ENCODE measurements around a stretch of chr20.

- RRBS, result 7% methylated on average over 4 of the region's 11 CpGs
These were observed 3.8 kb downstream of the NOL4L start for GRCh38 chr20:32581261-32581832.

GRCh38 chr20:32585675-32586045 lies 527 bp upstream of the NOL4L start:
- RRBS, result 4% methylated on average over 3 of the region's 16 CpGs

GRCh38 chr20:32603117-32603421 lies 17.9 kb upstream of the NOL4L start:
- RRBS, result no CpG with 5 or more reads among the region's 11 CpGs

DNA sequence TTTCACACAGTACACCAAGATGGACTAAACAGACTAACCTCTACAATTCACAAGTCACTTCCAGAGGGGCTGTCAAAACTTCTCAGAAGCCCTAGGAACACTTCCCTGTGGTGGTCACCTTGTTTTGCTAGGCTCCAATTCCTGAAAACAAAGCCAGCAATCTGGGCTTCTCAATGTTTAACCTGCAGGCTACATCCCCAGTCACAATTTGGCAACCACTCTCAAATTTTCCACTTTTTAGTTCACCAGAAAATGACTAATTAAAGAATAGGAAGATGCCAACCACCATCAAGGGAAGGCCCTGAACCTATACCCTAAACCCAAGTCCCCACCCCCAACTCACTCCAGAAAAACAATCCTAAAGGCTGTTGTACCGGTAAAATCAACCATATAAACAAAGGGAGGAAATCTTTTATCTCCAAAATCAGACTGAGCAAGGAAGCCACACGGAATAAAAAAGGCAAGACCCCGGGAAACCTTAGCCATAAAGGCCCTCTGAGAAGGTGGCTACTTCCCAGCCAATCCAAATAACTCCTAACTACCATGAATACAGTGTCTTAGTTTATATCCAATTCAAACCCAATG lies 34.4 kb upstream of the C20orf203 start:
- RRBS, result 86% methylated on average over 3 of the region's 3 CpGs

DNA sequence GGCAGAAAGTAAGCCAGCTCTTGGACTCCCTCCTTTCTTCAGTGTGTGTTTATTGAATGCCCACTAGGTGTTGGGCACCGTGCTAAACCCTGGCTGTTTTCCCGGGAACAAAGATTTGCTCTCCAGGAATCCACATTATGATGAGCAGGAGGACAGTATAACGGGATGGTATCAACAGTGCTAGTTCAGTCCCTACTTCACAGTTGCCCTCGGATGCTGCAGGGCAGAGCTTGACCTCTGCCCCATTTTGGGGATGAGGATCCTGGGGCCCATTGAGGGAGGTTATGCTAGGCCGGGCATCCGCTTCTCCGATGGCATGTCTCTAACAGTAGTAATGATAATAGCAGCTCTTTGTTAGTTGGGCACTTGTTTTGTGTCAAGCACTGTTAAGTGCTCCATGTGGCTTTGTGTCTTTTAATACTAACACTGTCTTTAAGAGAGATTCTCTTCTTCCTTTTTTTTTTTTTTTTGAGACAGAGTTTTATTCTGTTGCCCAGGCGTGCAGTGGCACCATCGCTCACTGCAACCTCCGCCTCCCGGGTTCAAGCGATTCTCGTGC lies 896 bp downstream of the MAPRE1 start:
- RRBS, result no CpG with 5 or more reads among the region's 13 CpGs

DNA sequence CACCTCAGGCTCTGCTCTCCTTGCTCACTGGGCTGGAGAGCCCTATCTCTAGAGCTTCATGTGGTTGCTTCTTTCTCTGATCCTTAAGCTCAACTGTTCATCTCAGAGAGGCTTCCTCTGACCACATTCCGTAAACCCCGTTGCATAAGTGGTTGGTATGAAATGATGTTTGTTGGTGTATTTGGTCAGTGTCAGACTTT lies 4.1 kb downstream of the MAPRE1 start:
- RRBS, result no CpG with 5 or more reads among the region's 2 CpGs

GRCh38 chr20:32965528-32965905 lies 38.7 kb downstream of the SUN5 start:
- RRBS, result no CpG with 5 or more reads among the region's 6 CpGs

DNA sequence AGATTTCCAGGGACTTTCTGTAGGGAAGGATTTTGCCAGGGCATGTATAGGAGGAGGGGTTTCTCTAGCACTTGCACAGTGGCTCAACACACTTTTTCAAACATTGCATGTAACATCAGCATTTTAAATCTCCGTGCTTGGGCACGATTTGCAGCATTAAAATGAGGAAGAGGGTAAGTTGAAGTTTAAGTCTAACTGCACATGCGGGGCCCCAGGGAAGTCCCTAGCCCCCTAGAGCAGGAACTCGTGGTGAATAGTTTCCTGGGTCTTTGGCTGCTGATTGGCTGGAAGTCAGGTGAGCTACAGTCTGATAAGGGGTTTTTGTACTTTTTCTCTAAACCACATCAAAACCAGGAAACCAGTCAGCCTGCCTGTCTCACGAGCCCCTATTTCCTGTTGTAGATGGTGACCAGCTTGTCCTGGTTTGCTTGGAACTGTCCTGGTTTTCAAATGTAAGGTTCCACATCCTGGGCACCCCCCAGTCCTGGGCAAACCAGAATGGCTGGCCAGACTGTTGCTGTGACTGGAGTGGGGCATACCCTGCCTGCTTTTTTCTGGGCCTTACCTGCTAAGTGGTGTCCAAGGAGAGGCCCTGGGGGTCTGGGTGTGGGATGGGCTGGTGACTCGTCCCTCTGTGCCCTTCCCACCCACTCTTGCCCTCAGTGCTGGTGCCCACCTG lies 32.0 kb downstream of the SUN5 start:
- RRBS, result no CpG with 5 or more reads among the region's 6 CpGs

DNA sequence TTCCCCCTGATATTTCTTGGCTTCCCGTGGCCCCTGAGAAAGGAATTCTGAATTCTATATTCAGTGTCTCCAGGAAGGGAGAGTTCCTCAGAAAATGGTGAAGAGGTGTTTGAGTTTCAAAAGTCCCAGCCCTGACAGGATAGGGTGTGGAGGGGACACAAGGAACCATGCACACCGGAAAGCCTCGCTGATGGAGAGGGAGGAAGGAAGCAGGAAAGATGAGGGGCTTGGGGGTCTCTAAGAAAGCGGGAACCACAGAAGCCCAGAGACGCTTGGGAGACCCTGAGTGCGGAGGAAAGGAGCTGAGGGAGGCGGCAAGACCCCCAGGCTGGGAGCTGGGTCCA lies 49.6 kb downstream of the BPIFB1 start:
- RRBS, result no CpG with 5 or more reads among the region's 7 CpGs

GRCh38 chr20:33647524-33648425 lies 14.4 kb upstream of the C20orf144 start:
- RRBS, result no CpG with 5 or more reads among the region's 12 CpGs

GRCh38 chr20:33651085-33652034 lies 10.8 kb upstream of the C20orf144 start:
- RRBS, result no CpG with 5 or more reads among the region's 19 CpGs

DNA sequence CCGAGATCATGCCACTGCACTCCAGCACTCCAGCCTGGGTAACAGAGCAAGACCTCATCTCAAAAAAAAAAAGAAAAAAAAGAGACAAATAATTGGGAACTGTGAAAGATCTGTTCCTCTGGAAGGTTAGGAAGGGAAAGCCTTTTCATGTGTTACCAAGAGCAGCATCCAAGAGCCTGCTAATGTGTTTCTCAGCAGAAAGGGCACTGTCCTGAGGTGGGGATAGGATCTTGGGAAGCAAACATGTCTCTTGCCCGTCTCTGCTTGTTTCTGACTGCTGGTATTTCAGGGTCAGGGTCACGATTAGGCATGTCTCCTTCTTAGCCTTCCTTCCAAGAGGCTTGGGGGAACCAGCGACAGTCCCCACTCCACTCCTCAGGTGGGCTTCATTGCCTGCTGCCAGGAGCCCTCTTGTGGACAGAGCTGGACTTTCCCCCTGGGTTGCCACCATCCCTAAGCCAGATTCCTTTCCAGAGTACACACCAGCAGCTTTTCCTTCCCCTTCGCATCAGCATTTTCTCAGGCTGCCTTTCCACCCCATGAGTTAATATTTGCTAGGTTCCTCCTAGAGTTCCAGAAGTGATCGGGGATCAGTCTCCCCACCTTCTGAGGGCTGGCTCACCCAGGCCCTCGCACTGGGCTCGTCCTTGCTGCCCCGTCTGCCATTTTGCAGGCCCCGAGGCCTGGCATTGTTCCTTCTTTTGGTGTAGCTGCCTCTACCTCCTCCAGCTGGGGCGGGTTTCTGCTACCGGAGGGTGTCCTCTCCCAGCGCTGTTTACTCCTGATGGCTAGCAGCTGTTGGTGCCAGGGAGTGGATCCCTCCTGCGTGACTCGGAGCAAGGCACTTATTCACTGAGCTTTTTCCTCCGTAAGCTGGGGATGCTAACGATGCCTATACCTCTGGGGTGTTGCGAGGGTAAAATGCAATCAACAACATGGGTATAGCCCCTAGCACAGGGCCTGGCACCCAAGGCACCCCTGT lies 8.8 kb upstream of the C20orf144 start:
- RRBS, result no CpG with 5 or more reads among the region's 18 CpGs

DNA sequence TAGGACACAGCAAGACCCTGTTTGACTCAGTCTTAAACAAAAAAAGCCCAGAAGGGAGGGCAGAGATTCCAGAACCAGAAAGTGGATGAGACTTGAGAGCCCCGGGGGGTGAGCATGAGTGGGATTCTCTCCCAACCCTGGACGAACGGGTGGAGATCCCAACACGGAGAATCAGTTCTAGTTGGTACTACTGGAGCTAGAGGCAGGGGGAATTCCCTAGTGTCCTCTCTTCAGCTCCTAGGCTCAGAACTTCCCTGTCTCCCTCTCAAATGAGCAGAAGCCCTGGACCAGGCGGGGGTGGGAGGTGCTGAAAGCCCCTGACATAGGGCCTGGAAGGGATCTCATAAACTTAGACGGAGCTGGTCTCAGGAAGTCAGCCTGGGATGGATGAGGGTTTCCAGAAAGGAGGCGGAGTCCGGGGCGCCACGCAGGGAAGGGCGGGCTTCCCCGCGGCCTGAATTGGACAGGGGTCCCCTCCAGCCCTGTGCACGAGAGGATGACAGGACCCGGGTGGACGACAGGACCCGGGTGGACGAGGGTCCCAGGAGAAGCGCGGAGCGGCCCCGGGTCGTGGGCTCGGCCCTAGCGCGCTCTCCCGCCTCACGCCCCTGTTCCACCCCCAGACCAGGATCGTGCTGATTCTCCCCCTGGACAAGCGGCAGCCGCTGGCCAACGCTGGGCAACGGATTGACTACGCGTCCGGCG lies 934 bp downstream of the C20orf144 start:
- RRBS, result under 1% methylated on average over 14 of the region's 37 CpGs

DNA sequence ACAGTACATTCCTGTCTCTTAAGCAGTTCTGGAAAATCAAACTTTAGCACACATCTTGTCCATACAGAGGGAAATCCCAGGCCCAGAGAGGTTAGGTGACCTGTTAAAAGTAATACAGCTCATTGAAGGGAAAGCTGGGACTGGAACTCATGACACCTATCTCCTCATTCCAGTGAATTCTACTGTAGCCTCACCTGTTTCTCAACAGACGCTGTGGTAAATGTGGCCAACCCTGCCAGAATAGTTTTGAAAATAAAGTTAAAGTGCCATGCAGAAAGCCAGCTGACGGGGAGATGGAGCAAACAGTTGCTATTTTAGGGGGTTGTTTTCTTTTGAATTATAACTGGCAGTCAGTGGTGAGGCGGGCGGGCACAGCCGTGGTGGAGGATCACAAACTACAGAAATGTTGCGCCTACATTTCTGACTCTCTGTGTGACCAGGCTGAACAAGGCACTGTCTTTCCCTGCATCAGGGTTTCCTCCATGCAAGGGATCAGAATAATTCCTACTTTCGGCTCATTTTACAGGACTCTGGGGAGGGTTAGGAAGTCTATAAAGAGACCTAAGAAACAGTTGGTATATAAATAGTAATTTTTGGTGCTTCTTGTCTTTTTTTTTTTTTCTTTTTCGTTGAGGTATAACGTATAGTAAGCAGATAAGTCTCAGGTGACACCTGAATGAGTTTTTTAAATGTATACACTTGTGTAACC lies 17.2 kb downstream of the CHMP4B start:
- RRBS, result no CpG with 5 or more reads among the region's 9 CpGs

DNA sequence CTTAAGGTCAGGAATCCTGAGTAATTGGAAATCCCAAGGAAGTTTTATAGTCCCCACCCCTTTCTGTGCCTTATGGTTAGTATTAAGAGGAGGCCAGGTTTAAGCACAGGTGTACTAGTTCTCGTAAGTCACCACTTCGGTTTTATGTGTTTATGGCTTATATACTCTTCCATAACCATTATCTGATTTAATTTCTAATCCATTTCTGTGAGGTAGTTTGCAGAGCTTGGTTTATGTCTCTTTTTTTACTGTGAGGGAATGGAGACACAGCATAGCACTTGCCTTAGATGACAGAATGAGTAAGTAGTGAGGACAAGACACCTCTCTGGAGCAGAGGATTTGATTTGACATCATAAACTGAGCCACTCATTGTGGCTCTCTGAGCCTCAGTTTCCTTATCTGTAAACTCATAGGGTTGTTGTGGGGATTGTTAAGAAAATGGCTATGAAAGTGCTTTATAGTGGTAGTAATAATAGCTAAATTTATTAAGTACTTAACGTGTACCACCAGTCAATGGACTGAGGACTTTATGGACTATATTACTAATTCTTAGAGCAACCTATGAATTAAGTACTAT lies 2.3 kb downstream of the RALY start:
- RRBS, result no CpG with 5 or more reads among the region's 3 CpGs

DNA sequence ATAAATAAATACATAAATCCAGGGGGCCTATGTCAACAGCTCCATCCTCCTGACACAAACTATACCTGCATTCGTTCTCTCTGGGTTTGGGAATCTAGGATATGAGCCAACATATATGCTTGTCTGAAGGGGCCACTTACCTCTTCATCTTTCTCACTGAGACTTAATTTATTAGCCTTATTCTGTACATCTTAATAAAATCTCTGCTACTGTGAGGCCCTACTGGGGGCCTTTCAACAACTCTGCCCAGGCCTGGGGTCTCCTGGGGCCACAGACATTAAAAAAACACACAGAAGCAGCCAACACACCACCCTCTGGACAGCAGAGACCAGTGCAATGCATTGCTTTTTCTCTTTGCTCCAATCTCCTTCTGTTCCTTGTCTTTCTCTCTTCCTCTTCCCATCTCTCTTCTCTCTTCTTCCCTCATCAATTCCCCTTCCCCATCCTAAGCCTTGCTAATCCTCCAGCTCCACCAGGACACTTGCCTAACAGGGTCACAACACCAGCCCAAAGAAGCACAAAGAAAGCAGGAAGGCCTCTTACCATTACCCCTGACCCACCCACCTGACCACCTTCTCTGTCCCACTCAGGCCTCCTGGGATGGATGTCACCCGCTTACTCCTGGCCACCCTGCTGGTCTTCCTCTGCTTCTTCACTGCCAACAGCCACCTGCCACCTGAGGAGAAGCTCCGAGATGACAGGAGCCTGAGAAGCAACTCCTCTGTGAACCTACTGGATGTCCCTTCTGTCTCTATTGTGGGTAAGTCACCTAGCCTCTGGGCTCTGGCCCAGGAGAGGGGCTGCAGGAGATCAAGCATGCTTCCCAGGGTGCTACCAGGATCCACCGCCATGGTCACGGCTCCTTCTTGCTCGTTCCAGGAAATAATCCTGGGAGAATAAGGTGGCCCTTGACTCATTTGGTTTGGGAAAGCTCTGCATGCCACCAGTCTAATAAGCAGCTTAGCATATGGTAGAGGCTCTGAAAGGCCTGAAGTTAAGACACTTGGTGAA lies 18.9 kb downstream of the ASIP start:
- RRBS, result no CpG with 5 or more reads among the region's 6 CpGs

DNA sequence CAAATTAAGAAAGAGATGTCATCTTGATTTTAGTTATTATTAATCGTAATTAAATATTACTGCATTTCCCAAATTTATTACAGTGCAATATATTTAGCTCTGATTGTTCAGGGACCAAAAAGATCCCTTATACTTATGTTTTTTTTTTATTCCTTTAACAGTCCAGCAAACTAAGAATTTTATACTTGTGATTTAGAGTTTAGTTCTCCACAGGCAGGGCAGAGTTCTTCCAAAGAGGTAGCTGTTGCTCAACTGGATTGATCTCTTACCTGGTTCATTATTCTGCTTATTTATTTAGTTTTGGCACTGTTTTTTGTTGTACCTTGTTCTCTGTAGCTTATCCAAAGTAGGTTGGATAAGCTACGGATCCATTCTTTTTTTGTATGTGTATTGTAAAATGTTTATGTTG lies 39.8 kb downstream of the ITCH start:
- RRBS, result no CpG with 5 or more reads among the region's 2 CpGs

GRCh38 chr20:34408550-34409052 lies 45.5 kb downstream of the ITCH start:
- RRBS, result no CpG with 5 or more reads among the region's 1 CpG

GRCh38 chr20:34549336-34549996 lies 9.1 kb upstream of the MAP1LC3A start:
- RRBS, result no CpG with 5 or more reads among the region's 19 CpGs

DNA sequence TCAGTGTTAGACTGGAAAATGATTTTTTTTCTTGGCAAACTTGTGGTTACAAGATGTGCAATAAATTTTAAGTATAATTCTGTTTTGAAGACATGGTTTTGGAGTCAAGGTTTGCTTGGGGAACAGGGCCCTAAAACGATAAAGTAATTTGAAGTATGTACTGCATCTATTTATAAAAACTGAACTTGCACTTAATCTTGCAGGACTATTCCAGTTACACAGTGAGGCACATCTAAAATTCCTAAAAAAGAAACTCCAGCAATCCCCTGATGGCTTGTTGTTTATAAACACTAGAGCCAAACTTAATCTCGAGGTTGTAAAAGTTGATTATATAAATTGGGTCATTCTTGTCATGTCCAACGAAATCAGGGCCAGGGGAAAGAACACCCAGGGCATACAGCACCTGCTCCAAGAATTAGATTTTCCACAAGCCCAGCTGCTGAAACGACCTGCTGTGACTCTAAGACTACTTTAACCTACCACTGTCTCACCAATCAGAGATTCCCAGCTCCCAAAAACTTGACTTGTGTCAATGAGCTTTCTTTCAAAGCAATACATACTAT lies 42.7 kb downstream of the MAP1LC3A start:
- RRBS, result no CpG with 5 or more reads among the region's 4 CpGs

Measured in amniotic epithelial cell (primary cell).